Peritoneum (tissue), 1 donor: Measurements from ENCODE around the gene PTX4.

GRCh38 chr16:705345-705663, 297 bp downstream of the FBXL16 start:
- PRO-cap = no peak

GRCh38 chr16:709441-710089, 4.0 kb upstream of the FBXL16 start:
- PRO-cap = no peak

GRCh38 chr16:720291-720753, 624 bp upstream of the ANTKMT start:
- PRO-cap = no peak

DNA sequence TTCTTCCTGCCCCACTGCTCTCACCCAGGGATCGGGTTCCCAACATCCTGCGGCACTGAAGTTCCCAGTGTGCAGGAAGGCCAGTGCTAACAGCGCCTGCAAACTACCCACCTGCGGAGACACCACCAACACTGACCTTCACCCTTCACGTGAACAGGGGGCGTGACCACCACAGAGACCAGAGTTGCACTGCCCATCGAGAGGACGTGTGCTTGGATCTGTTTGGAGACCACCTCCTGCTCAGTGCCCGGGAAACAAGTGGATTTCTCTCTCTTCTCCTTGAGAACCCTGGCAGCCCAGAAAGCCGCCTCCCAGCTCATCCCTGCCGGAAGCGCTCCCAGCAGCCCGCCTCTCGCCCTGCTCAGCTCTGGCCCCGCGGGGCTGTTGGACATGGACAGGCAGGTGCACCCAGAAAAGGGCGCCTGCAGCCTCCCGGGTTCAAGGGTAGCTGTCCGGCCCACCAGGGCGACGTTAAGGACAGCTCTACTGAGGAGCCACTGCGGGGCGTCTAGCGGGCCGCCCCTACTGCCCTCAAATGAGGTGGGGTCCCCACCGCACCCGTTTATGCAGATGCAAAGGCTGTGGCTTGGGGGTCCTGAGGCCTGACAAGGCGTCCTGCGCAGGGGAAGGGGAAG, 794 bp downstream of the CIAO3 start:
- PRO-cap = no peak

GRCh38 chr16:969881-970376, 855 bp downstream of the LMF1 start:
- PRO-cap = no peak

DNA sequence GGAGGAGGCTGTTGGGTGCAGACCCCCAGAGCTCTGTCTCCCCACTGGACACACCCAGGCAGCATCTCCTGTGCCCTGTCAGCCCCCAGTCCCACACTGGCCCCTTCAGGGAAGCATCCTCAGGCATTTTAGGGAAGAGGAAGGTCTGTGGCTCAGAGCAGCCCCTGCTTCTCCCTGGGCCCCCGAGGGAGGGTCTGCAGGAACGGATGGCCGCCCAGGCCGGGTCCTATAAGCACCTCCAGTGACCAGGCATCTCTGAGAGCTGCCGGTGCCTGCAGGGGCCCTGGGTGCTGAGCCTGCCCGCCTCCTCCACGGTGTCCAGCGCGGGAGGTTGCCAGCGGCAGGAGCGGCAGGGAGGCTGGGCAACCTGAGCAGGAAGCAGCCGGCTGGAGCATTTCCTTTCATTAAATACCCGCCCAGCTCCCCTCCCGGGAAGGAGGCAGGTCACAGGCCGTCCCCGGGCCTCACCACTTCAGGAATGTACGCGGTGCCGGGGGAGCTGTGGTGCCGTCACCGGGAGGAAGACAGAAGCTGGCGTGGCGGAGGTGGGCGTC, 15.7 kb downstream of the SOX8 start:
- PRO-cap = no peak

DNA sequence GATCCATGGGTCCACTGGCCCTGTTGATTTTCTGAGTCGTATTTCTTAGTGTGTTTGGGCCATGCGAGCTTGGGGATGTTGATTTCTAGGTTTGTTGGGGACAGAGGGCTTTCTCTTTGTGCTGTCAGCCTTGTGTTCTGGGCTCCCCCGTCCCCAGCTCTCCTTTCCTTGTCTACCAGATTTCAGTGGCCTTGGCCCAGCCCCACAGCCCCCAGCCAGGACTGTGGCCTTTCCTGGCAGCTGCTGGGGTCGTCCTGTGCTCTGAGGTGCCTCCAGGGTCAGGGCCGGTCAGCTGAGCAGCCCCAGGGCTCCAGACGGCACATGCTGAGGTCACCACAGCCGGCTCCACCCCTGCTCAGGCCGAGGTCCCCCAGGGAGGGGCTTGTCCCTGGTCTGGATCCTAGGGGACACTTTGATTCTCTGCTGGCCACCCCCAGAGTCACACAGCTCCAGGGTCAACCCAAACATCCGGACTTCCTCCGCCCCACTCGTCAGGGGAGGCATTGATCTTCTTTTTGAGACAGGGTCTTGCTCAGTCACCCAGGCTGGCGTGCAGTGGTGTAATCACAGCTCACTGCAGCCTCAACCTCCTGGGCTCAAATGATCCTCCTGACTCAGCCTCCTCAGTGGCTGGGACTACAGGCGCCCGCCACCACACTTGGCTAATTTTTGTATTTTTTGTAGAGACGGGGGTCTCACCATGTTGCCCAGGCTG, 4.5 kb downstream of the SSTR5 start:
- PRO-cap = no peak

DNA sequence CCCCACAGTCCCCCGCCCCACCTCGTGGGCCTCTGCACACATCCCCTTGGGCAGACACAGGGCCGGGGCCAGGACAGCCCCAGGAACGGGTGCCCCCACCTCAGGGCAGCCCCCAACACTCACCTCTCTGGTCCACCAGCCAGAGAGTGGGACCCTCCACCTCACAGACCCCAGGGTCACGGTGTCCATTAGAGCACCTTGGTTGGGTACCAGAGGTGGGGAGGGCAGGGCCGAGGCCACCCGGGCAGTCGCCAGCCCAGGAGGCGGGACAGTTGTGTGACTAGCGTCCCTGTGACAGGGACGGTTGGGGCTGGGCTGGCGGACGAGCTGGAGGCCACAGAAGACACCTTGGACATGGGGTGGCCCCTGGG, 11.6 kb upstream of the C1QTNF8 start:
- PRO-cap = no peak

DNA sequence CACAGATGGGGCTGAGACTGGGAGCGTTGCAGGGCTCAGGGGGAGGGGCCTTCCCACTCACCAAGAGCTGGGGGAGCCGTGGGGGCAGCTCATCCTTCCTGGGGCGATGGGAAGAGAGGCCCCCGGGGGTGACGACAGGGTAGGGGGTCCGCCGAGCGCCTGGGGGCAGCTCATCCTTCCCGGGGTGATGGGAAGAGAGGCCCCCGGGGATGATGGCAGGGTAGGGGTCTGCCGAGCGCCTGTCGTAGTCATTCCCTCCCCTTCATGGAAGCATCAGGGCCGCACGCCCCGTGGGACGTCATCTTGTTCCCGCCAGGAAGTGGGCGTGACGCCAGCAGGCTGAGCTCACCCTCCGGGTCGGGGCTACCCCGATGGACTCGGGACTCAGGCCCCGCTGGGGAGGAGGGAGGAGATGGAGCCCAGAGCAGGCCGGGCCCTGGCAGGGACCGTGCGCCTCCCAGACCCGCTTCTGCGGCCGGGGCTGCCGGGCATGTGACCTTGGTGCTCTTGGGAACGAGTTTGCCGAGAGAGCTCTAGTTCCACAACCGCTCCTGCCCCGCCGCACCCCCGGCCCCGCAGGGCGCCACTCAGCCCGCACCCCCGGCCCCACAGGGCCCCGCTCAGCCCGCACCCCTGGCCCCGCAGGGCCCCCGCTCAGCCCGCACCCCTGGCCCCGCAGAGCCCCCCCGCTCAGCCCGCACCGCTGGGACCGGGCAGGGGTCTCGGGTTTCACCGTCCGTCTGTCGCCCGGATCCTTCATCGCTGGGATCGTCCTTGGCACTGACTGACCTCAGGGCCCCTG, 5.5 kb downstream of the CACNA1H start:
- PRO-cap = no peak

DNA sequence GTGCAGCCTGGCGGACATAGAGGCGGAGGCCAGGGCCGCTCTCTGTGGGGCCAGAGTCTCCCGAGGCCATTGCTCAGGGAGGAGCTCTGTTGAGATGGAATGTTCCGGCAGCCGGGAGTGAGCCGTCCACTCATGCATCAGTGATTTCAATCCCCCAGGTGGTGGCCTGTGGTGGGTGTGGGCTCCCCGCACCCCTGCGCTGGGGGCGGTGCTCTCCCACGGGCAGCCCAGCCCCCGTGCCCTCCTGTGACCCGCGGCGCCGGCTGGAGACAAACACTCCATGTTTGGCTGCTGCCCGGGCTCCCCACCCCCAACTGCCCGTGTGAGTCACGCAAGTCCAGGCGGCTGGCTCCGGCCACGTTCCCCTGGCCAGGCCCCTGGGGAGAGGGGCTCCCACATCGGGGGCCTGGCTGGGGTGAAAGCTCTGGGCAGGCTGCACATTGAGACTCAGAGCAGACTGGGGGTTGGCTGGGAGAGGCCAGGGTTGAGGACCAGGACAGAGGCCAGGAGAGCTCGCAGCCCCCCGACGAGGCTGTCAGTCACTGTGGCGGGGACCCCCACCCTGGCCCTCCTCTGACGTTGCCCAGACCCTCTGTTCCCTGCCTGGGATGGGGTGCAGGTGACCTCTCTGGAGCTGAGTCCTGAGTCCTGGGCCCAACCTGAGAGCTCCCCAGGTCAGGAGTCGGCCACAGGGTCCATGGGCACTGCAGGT, 29.5 kb downstream of the CACNA1H start:
- PRO-cap = no peak

DNA sequence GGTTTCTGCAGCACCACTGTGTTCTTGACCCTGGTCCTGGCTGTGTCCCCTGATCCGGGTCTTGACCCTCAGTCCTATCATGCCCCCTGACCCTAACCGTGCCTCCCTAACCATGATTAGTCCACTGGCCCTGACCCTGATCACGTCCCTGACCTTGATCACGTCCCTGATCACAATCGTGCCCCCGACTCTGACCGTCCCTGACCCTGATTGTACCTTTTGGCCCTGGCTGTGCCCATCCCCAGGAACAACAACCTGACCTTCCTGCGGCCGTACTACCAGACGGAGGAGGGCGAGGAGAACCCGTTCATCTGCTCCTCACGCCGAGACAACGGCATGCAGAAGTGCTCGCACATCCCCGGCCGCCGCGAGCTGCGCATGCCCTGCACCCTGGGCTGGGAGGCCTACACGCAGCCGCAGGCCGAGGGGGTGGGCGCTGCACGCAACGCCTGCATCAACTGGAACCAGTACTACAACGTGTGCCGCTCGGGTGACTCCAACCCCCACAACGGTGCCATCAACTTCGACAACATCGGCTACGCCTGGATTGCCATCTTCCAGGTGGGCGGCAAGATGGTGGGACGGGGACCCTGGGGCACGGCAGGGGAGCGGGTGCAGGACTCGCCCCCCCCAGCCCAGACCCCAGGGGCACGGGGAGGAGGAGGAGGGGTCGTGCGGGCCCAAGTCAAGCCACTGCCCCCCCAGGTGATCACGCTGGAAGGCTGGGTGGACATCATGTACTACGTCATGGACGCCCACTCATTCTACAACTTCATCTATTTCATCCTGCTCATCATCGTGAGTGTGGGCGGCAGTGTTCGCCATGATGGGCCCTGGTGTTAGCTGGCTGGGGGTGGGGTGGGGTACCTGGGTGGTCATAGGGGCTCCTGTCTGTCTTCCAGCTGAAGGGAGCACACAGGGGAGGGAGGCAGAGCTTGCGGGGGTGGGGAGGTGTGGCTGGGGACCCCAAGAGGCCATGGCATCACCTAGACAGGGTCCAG, 24.8 kb downstream of the TPSG1 start:
- PRO-cap = no peak

DNA sequence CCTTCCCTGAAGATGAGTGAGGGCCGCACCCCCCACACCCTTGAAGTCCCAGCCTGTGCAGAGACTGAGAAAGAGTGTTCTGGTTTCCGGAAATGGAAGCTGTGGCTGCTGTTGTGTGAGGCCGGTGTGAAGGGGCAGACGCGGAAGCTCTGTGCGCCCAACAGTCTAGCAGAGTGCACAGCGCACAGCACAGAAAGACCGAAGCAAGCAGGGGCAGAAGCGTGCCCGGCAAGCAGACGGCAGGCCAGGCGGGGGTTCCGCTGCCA, 16.8 kb downstream of the TPSG1 start:
- PRO-cap = no peak

GRCh38 chr16:1224105-1225077, 677 bp downstream of the TPSG1 start:
- PRO-cap = no peak

DNA sequence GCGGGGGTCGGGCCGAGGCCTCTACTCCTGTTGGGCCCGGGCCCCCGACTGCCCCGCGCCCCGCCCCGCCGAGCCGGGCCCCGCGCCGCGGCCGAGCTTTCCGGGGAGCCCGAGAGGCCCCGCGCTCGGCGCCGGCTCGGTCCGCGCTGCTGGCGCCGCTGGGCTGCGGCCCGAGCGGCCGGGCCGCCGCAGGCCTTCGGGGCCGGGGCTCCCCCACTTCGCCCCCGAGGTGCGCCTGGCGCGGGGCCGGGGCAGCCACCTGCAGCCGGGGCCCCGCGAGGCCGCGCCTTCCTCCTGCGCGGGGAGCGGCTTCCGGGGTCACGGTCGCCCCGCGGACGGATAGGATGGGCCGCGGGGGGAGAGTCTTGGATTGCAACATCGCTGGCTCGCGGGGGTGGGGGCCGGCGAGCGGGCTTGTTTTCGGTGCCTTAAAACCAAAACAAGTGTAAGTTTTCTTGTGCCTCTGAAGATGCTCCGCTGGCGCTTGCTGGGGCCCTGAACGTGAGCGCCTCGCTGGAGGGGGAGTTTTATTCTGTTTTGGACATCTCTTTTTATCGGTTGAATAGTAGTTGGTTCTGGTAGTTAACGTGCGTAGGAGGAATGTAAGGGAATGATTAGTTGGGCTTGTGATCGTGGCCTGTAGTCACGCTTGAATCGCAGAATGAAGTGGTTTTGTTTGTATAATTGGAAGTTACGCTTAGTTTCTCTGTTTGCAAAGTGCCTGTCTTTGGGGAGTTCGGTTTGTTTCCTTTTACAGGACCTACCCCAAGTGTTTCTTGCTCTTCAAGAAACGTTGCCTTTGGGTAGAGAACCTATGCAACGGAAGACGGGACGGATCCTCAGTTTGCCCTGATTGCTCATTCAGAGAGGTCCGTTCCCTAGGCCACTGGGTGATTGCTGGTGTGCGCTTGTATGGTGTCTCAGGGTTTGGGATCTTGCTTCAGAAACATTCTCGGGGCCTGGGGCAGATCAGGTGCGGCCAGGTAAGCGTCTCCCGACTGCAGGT, 676 bp downstream of the UBE2I start:
- PRO-cap = no peak

GRCh38 chr16:1376079-1376709, 24.5 kb downstream of the GNPTG start:
- PRO-cap = no peak

DNA sequence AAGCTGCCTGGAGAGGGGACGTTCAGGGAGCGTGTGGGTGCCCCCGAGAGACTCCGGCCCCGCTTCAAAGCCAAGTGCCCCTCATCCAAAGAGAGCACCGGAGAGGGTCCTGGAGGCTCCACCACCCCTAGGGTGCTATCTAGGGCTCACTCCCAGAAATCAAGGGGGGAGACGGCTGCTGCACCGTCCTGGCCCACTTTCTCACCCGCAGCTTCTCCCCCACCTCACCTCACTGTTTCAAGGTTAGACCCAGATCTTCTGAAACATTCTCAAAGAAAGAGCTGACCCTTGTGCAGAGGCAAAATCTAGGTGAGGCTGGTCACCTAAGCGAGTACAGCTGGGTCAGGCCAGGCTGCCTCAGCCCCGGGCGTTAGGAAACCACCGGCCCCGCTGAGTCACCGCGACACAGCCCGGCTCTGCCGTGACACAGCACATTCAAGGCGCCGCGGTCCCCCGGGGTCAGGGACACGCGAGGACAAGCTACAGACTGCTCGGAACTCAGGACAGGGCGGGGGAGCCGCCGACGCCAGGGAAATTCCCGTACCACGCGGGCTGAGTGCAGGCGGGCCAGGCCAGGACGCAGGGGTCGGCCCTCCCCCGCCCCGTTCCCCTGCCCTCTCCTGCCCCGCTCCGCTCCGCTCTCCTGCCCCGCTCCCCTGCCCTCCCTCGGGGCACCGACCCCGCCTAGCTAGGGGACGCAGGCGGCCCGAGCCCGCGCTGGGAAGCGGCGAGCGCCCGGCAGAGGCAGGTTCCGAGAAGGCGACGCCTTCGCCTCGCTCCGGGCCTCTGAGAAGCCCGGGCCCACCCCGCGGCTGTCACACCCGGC, 27.2 kb downstream of the GNPTG start:
- PRO-cap = unidirectional peak, plus-strand start at position 459 of the sequence; unidirectional peak, plus-strand start at position 605 of the sequence

DNA sequence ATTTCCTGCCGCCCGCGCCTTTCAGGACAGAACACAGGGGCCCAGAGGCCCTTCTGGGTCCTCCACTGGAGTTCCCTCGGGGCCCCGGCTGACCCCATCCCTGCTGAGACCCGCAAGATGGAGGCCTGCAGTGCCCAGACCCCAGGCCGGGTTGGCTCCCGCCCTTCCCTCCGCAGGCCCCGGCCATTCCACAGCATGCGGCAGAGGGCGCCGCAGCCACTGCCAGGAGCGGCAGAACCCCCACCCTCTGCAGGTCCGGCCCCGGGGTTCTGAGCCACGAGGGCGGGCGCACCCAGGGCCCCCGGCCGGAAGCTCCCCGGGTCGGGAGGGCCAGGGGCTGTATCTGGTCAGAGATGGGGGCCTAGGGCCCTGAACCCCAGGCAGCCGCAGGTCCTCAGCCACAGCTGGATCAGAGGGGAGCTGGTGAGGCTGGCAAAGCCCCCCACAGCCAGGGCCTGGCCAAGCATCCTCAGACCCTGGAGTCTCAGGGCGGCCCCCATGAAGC, 2.3 kb upstream of the PERCC1 start:
- PRO-cap = no peak

GRCh38 chr16:1448610-1449600, 4.5 kb upstream of the CCDC154 start:
- PRO-cap = no peak

- PRO-cap = no peak
Observed at GRCh38 chr16:1469525-1470399, 5.1 kb downstream of the CLCN7 start.

- PRO-cap = no peak
Observed at GRCh38 chr16:1488764-1489369, at the start of gene PTX4. TSS of gene PTX4 (minus strand) at chr16:1488944.